Heart (tissue), 3 donors: ENCODE measurements around a stretch of chr4.

- RAMPAGE, long total RNA, 2 experiments, result no peak in any of the 2 experiments
Observed at GRCh38 chr4:39354171-39354636, 12.0 kb downstream of the RFC1 start.

GRCh38 chr4:39419101-39419480 lies 12.4 kb downstream of the KLB start:
- RAMPAGE, long total RNA, 2 experiments, result no peak in any of the 2 experiments

DNA sequence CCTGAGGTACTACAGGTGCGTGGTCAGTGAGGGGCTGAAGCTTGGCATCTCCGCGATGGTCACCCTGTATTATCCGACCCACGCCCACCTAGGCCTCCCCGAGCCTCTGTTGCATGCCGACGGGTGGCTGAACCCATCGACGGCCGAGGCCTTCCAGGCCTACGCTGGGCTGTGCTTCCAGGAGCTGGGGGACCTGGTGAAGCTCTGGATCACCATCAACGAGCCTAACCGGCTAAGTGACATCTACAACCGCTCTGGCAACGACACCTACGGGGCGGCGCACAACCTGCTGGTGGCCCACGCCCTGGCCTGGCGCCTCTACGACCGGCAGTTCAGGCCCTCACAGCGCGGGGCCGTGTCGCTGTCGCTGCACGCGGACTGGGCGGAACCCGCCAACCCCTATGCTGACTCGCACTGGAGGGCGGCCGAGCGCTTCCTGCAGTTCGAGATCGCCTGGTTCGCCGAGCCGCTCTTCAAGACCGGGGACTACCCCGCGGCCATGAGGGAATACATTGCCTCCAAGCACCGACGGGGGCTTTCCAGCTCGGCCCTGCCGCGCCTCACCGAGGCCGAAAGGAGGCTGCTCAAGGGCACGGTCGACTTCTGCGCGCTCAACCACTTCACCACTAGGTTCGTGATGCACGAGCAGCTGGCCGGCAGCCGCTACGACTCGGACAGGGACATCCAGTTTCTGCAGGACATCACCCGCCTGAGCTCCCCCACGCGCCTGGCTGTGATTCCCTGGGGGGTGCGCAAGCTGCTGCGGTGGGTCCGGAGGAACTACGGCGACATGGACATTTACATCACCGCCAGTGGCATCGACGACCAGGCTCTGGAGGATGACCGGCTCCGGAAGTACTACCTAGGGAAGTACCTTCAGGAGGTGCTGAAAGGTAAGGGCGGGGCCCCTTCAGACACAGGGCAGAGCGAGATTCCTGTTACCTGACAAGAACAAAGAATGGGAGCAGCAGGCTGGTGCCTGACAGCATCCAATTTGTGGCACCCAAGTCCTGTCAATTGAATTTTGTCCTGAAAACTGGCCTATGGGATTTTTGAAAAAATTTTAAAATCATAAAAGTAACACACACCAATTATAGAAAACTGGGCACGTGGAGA lies 11.8 kb downstream of the RPL9 start:
- RAMPAGE, long total RNA, 2 experiments, result no peak in any of the 2 experiments

- RAMPAGE, long total RNA, 2 experiments, result no peak in any of the 2 experiments
Observed at GRCh38 chr4:39526611-39526855, 706 bp downstream of the UGDH start.

DNA sequence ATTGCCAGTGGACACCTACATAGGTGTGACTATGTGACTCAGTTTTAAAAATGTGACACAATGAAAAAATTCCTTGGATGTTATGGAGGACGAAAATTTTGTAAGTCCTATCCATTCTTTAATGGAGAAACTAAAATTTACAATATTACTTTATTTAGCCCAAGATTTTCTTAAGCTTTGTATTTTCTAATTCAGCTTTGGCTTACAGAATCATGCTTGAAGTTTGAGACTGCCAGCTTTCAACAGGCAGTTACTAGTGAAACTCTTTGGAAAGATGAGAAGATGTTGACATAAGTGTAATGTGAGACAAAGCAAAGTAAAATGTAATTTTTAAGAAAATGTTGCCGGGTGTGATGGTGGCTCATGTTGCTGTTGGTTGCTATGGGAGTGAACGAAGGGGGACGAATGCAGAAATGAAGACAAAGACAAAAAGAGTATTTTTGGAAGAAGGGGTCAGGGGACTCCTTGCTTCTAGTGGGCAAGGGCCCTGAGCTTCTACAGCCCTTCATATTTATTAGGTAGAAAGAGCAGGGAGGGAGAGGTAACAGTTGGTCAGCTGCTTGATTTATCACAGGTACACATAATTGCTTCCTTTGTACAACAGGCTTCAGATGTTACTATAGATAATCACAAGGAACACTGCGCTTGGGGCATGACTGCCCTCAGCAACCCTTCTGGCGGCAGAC lies 11.8 kb upstream of the UGDH start:
- RAMPAGE, long total RNA, 2 experiments, result no peak in any of the 2 experiments

DNA sequence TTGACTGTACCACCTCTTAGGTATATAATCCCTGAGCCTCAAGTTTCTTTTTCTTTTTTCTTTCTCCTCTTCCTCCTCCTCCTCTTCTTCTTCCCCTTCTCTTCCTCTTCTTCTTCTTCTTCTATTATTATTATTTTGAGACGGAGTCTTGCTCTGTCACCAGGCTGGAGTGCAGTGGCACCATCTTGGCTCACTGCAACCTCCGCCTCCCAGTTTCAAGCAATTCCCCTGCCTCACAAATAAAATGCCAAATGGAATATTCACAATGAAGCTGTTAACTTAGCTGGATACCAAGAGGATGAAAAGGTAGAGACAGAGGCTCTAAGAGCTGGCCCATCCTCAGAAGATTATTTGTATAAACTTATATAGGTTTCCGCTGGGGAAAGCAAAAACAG lies 36.6 kb upstream of the UGDH start:
- RAMPAGE, long total RNA, 2 experiments, result no peak in any of the 2 experiments

DNA sequence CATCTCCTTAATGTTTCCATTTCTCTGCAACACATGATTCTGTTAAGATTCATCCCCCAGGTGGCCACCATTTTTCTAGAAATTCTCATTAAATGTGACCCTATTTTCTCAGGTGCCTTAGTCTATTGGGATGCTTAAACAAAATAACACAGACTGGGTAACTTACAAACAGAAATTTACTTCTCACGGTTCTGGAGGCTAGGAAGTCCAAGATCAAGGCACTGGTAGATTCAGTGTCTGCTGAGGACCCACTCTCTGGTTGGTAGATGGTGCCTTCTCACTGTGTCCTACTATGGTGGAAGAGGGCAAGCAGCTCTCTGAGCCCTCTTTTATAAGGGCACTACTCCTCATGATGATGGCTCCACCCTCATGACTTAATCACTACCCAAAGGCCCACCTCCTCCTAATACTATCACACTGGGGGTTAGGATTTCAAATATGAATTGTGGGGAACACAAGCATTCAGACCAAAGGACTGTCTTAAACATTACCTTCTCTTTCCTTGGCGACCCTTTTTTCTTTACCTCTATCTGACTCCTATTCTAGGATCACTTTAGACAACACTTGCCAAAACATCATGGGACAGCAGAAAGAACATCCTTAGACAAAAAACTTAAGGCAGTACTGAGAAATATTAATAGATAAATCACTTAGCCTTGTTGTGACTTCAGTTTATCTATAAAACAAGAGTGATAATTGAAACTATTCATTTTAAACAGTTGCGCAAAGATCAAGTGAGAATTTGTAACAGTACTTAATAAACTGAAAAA lies 11.7 kb downstream of the SMIM14 start:
- RAMPAGE, long total RNA, 2 experiments, result no peak in any of the 2 experiments

- RAMPAGE, long total RNA, 2 experiments, result no peak in any of the 2 experiments
Observed at GRCh38 chr4:39637881-39637997, 926 bp downstream of the SMIM14 start.

GRCh38 chr4:40211765-40212397 lies 15.1 kb downstream of the RHOH start:
- RAMPAGE, long total RNA, 2 experiments, result no peak in any of the 2 experiments

DNA sequence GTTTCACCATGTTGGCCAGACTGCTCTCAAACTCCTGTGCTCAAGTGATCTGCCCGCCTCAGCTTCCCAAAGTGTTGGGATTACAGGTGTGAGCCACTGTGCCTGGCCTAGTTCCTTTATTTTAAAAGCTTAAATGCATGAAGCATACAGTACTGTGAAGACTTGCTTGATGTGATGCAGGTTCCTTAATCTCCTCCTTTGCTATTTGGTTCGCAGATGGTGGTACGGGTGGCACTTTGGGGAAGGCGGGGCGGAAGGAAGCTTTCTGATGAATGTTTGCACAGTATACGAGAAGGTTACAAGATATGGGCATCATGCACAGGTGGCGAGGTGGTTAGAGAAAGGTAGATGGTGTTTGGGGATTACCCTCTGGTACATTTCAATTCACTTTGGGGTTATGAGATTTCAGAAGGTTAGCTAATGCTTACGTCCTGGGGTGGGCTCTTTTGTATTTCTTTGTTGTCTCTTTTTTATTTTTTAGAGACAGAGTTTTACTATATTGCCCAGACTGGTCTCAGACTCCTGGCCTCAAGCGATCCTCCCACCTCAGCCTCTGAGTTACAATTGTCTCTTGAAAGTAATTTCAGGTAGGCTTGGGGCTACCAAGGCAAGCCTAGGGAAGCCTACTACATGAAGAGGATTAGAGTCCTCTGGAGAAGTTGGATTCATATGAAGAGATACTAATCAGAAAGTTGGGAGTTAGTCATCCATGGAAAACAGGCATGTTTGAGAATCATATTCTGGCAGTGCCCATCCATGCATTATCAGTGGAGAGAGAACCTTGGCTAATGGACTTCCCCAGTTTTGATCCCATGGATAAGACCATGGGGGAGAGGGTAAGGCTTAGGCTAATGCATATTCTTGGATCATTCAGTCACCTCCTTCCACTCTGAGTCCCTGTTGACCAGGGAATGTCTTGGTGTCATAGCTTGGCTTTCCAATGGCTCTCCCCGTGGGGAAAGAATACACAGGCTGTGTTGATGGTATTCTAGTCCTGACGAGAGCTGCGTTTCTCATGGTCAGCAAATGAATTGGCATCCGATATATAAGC lies 17.4 kb downstream of the RHOH start:
- RAMPAGE, long total RNA, 2 experiments, result no peak in any of the 2 experiments

DNA sequence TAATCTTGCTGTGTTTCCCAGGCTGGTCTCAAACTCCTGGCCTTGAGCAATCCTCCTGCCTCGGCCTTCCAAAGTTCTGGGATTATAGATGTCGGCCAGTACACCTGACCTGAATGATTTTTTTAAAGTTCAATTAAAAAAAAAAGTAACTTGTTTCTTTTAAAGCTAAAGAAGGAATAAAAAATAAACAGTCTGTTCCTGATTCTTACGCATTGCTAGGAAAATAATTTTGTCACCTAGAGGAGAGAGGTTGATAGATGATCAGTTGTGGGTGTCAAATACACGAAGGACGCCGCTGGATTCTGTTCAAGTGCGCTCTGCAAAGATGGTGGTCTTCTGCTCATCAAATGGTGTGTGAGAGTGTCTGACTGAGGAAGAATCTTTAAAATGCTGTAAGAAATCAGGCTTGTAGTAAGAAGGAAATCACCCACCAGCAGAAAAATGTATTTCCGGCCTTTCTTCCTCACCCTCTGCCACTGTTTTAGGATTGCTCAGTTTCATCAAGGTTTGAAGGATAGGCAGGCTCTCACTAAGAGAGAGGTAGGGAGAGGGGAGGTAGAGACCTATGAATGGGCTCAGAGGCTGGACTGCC lies 28.5 kb downstream of the RHOH start:
- RAMPAGE, long total RNA, 2 experiments, result no peak in any of the 2 experiments

GRCh38 chr4:40270651-40271108 lies 64.5 kb upstream of the CHRNA9 start:
- RAMPAGE, long total RNA, 2 experiments, result no peak in any of the 2 experiments

GRCh38 chr4:40308196-40308576 lies 26.9 kb upstream of the CHRNA9 start:
- RAMPAGE, long total RNA, 2 experiments, result no peak in any of the 2 experiments

DNA sequence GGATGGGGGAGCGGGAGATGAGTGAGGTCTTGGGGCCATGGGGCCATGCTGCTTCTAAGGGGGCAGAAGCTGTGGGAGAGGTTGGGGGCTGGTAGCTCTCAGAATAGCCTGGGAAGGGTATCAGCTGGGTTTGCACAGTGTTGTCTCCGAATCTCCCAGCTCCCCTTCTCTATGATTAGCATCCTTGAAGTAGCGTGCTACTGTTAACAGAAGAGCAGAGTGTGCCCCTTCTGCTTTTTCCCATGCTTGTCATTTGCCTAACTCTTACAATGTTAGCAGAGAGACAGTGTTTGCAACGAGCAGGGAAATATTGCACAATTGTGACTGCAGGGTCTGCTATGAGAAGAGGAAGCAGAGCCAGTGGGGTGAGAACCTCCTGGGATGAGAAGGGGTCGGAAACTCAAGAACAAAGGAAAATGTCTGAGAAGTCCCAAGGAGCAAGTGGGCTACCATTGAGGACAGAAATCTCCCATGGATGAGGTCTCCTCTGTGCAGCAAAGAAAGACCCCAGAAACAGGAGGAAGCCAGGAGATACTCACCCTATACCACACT lies 7.8 kb upstream of the CHRNA9 start:
- RAMPAGE, long total RNA, 2 experiments, result no peak in any of the 2 experiments

GRCh38 chr4:40334548-40335073 lies 522 bp upstream of the CHRNA9 start:
- RAMPAGE, long total RNA, 2 experiments, result no peak in any of the 2 experiments

DNA sequence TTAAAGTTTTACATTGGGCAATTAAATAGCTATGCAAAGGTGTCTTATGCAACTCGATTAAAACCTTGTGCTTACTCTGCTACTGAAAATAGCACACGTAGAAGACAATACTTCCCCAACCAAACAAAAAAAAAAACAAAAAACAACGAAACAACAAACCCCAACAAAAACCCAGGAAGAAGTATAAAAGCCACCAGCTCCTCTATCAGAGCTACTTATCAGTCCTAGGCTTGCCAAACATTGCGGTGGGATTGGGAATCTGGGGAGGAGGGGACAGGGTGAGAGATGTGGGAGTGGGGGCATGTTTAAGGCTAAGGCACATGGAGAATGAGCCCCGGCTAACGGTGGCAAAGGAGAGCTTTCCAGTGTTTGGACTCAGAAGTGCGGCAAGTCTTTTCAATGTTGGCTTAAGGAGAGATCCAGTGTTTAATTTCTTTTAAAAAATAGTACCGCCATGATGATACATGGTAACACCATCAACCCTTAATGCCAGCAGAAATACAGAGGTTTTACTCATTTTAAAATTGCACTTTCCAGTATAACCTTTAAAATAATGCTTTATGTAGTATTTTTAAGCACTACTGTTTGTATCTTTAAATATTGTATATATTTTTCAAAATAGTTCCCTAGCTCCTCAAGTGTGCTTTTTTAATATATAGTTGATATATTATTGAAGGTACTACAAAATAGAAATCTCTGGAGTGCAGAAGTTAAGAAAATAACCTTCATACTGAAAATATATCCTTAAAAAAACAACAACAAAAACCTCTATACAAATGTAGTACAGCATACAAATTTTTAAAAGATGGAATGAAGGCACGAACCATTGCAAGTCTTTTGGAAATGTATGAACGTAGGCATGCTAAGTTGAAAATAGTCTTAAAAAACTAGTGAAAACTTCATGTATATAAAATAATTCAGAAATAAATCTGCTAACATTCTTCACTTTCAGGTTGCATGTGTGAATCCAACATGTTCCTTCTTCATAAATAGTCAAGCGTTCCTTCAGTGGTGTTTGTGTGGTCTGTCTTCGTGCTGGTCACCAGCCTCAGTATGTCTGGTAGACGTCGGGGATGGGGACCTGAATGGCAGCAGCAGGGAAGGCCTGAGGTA lies 90.1 kb downstream of the CHRNA9 start:
- RAMPAGE, long total RNA, 2 experiments, result no peak in any of the 2 experiments

DNA sequence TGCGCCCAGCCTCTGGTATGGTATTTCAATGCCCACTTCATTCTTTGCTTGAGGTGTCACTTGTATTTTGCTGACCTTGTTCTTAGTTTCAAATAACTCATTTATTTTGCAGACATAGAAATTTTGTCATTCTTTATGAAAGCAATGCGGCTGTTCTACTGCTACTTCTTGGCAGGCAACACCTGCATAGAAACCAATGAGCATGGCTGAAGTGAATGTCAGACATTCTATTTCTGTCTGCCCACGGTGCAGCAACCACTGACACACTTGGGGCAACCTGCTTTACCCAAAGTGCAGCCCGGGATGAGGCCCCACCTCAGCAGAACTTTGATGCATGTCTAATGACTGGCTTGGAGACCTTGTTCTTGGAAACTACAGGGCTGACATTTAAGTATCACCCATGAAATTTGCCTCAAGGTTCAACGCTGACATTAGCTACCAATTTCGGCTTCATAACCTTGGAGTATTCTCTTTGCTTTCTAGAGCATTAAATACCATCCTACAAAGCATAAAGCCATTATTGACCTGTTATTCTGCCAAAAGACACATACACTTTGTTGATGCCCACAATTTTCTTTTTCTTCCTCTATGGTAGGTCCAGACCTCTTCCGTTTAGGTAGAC lies 93.6 kb downstream of the RBM47 start:
- RAMPAGE, long total RNA, 2 experiments, result no peak in any of the 2 experiments

GRCh38 chr4:40590409-40590608 lies 39.4 kb downstream of the RBM47 start:
- RAMPAGE, long total RNA, 2 experiments, result no peak in any of the 2 experiments

DNA sequence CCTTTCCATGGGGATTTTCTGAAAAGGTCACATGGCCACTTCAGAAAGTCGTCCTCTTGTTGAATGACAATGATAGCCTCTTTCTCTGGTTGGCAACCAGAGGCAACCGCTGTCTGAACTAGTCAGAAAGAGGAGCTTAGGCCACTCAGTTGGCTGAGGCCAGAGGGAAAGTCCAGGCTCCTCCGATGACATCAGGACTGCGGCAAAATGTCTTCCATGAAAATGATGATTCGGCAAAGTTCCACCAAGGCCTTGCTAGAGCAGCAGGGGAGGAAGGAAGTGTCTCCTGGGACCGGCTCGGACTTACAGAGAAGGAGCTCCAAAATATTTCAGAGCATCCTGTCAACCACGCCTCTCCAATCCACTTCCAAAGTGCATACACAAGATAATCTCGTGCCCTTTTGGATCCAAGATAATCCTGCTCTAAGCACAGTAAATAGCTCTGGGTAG lies 19.2 kb upstream of the RBM47 start:
- RAMPAGE, long total RNA, 2 experiments, result no peak in any of the 2 experiments

DNA sequence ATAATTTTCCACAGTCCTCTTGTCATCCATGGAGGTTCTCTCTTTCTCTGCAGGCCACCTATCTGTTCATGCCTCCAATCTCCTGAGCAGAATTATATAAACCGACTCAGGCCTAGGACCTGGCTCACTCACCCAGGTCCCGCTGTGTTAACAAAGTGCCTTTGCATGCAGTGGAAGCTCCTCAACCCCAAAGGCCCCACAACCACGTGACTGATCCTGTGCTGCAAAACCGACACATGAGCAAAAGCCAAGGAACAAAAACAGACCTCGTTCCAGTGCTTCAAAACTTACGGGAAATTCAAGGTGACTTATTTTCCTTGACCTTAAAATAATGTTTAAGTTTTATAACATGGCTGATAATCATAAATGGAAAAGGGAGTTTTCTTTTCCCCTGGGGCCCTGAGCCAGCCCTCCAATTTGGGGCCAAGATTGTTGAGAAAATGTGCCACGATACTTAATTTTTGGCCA lies 94.1 kb downstream of the APBB2 start:
- RAMPAGE, long total RNA, 2 experiments, result no peak in any of the 2 experiments